Right ventricle myocardium (tissue), 1 donor: Measurements from ENCODE around the genes RNF167, CAMTA2 and USP6.

DNA sequence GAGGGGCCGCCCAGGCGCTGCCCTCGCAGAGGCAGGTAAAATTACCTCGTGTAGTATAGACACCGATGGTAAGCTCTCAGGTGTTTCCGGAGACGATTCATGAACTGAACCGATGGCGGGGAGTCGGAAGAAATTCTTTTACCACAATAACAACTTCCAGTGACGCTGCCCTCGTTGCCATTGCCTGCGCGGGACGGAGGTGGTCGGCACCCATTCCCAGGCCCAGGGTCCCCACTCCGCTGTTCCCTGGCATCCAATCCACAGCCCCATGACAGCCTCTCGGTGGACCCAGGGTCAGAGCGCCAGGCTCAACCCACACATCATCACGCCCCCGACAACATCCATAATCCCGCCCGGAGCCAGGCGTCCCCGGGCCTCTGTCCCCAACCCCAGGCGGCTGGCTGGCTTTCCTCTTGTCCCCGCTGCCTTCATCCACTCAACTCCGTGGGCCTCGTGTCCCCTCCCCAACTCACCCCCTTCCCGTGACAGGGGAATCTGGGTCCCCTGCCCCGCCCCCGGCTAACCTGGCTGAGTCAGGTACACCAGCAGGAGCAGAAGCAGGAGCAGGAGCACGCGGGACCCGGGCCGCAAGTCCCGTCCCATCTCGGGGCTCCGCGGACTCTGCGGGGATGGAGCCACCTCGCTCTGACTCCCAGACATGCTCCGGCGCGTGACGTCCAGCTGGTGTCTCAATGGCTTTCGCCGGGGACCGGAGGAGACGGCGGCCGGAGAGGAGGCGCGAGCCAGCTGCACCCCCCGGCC, 715 bp upstream of the ZMYND15 start:
- PRO-cap, 2 experiments, result no peak in any of the 2 experiments

DNA sequence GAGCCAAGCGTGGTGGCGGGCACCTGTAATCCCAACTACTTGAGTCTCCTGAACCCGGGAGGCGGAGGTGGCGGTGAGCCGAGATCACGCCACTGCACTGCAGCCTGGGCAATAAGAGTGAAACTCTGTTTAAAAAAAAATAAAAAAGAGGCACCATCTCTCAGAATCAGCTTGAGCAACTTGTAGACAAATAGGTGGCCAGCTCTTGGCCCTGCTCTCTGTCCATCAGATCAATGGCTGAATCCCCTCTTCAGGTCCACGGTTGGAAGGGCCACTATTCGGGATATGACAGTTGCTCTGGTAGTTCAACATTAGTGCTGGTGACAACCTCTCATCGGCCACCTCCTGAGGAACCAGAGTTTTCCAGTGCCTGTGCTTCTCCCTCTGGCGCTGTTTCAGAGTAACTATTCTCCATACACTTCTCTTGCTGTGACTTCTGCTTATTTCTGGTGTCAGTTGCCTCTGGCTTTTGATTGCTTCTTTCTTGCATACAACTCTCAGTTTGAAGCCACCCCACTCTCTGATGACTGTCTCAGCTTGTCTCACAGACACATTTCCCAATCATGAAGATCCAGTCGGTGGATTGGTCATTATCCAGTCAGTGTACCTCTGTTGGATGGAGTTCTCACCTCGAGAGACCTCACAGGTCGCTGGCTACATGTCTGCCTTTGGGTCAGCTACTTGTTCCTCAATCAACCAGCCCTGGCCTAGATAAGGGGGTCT, 3.5 kb upstream of the TM4SF5 start:
- PRO-cap, 2 experiments, result no peak in any of the 2 experiments

GRCh38 chr17:4796556-4796913, 571 bp downstream of the PSMB6 start:
- PRO-cap, 2 experiments, result no peak in any of the 2 experiments

- PRO-cap, 2 experiments, result peak in 2 of 2 experiments; most common plus-strand start chr17:4812893 (in 2); most common minus-strand start chr17:4812780 (in 1)
Measured at GRCh38 chr17:4812499-4813027, 5.6 kb downstream of the PLD2 start.

DNA sequence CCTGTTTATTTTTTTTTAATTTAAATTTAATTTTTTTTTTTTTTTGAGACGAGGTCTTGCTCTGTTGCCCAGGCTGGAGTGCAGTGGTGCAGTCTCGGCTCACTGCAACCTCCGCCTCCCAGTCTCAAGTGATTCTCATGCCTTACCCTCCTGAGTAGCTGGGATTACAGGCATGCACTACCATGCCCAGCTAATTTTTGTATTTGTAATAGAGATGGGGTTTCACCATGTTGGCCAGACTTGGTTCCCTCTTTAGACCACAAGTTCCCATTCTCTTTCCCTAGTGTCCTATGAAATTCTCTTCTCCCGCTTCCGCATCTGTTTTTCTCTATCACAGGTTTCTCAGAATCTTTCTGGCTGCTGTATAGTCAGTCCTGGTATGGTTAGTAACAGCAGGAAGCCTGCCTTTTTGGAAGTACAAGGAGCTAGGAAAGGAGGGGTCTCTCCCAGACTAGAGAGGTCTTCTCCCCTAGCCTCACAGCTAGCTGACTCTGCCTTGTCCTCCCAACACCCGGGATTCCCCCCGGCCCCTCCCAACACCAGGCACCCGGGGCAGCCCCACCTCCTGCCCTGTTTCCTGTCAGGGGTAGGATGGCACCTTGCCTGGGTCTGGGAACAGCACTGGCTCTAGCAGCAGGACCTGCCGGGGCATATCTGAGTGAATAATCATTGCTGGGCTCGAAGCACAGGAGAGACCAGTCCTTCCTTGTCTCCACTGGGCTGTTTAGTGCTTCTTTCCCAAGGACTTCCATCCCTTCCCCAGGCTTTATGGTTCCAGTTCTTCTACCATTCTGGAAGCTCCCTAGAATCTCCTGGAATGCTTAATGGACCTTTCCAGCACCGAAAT, 25.5 kb downstream of the MINK1 start:
- PRO-cap, 2 experiments, result no peak in any of the 2 experiments

DNA sequence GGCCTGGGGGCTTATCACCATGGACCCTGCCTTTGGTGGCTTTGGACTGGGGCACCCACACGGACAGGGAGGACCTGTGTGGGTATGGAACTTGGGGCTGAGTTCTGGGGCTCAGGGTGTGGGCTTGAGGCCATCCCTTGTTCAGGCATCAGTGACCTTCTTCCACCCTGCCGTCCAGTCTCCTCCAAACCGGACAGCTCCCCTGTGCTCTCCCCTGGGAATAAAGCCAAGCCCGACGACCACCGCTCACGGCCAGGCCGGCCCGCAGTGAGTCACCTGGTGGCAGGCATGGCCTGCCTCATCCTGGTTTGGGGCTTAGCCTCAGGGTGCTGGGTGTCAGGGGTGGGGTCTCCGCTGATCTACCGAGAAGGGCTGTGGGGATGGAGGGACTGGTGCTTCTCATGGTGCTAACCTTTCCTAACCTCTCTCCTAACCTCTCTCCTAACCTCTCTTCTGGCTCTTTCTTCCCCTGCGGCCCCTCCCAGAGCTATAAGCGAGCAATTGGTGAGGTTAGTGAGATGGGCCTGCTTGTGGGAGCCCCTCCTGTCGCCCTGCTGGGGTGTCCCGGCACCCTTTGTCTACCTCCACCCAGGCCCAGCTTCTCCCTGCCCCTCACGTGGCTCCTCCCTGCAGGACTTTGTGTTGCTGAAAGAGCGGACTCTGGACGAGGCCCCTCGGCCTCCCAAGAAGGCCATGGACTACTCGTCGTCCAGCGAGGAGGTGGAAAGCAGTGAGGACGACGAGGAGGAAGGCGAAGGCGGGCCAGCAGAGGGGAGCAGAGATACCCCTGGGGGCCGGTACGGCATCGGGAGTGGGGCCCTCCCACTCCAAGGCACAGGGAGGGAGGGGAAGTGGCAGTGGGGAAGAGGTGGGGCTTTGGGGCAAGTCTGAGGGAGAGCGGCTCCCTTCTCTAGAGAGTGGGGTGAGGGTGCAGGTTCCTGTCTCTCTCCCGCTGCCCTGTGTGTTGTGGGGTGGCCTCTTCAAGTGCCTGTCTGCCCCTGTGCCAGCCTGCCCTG, 6.2 kb upstream of the C17orf107 start:
- PRO-cap, 2 experiments, result no peak in any of the 2 experiments

- PRO-cap, 2 experiments, result no peak in any of the 2 experiments
Measured at GRCh38 chr17:4900558-4901431, 1.5 kb downstream of the C17orf107 start.

DNA sequence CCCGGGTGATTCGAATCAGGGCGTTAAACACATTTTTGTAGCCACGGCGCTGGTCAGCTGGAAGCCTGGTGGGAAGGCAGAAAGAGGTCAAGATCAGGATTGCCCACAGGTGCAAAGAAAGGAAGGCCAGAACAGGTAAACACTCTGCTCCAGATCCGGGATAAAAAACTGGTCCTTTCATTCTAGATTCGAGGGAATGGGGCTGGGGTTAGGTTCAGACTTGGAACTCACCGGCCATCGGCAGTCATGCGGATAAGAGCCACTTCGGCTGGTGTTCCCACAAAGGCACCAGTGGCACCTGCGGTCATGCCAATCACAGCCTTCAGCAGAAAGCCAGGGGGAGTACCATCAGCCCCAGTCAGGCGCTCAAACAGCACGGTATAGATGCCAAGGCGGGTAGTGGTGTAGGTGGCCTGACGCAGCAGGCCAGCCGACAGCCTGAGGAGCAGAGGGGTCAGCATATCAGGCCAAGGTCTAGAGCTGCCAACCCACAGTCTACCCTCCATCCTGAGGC, 1.3 kb downstream of the SLC25A11 start:
- PRO-cap, 2 experiments, result no peak in any of the 2 experiments

DNA sequence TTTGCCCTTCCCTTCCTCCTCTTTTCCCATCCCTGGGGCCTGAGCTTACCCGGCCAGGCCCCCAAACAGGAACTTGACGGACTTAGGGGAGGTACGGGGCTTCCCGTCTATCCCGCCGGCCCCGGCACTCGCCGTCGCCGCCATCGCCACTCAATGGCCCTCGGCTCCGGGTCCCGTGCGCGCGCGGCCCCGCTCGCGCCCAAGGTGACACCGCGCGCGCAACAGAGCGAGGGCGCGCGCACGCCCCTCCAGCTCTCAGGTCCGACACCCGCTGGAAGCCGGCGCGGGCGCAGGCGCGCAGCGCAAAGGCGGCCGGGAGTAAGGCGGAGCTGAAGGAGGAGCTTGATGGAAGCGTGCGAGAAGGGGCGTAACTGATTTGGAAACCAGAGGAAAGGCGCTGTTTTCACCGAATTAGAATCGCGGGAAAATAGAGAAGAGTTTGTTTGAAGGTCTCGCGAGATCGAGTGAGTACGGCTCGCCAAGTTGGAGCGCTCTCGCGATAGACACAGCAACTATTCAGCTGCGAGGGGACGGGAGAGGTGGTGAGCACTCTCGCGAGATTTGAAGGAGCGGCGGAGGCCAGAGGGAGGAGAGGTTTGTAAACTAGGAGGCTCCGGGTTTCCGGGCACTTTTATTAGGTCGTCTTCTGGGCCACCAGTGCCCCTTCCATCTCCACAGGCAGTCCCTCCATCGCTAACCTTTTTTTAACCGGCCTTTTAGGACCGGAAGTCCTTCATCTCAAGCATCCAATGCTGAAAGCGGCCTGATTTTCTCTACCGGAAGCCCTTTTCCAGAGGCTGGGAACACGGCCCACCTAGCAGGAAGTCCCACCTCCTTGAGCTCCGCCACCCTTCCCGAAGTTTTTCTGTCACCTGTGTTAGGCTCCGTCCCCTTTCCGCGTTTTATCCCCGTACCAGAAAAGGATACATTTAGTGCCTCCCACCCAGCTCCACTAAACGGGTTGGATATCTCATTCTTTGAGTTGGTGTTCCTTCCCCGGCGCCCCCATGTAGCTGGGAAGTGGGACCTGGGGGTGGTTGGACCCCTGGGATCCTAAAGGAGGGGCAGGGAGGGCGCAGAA, at the start of gene RNF167:
Gene RNF167 (plus strand): TSS at position 502 of the 1,081 bp plus-strand sequence.
- PRO-cap, 2 experiments, result peak in 2 of 2 experiments; most common plus-strand start position 823 of the sequence (in 2); most common minus-strand start position 177 of the sequence (in 2)

DNA sequence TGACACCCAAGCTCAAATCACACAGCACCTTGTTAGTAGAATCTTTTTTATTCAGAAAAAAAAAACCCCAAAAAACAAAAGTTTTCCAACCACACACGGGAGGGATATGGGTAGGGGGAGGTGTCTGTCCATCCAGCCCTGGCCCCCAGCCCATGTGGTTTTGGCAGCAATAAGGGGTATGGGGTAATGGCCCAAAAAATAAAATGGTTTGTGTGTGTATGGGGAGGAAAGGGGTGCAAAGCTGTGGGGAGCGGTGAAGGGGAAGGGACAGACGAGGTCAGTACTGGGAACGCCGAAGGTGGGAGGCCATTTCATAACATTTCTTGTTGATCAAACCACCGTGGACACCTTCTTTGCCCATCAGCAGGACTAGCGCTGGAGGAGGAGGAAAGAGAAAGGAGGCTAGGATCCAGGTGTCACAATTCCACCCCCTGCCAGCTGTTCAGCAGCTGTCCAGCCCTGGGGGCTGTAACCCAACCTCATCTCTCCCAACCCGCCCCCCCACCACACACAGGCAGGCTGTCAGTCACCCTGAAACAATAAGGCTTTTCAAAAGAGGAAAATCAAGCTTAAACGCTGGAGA, 2.6 kb downstream of the PFN1 start:
- PRO-cap, 2 experiments, result no peak in any of the 2 experiments

- PRO-cap, 2 experiments, result no peak in any of the 2 experiments
Measured at GRCh38 chr17:4946415-4947118, 1.8 kb downstream of the PFN1 start.

GRCh38 chr17:4958995-4959682, 8.2 kb downstream of the ENO3 start:
- PRO-cap, 2 experiments, result no peak in any of the 2 experiments

GRCh38 chr17:4986229-4986811, 1.2 kb downstream of the CAMTA2 start:
- PRO-cap, 2 experiments, result peak in 2 of 2 experiments; most common plus-strand start chr17:4986463 (in 2)

DNA sequence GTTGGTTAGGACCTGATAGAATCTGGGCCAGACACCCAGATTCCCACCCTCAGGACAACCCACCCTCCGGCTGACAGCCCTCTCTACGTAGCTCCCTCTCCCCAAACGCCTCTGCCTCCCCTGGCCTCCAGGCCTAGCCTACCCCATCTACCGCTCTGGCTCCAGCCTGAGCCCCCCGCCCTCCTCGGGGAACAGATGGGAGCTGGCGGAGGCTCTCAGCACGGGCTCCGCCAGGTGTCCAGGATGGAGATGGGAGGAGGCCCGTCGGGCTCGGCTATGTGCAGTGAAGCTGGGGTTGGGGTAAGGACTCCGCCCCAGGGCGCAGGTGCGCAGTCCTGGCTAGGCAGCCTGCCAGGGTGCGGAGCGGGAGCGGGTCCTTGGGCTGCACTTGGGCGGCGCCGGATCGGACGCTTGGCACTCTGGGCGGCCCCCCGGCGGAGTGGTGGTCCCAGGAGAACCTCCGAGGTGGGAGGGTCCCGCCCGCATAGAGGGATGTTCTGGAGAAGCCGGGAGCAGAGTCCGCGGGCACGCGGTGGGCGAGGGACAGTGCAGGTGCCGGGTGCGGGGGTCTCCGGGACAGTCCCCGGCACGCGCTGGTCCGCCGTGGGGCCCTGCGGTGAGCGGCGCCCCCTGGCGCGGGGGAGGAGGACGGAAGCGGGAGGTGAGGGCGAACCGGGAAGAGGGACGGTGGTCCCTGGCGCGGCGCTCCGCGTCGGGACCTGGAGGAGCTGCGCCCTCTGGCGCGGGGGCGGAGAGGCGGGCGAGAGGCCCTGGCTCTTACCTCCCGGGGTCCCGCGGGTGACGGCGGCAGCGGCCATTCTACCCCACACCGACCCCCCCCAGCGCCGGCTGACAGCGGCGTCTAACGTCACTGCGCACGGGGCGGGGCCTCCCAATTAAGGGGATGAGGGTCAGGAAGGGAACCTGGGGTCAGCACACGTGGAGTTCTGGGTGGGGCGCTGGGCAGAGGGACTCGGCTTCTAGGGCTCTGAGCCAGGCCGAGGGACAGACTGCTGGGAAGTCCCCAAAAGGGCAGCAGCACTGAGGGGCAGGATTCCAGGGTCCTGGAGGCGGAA, at the start of gene CAMTA2:
Gene CAMTA2 (minus strand): TSS at position 864 of the 1,076 bp plus-strand sequence.
- PRO-cap, 2 experiments, result peak in 2 of 2 experiments; most common plus-strand start position 895 of the sequence (in 2); most common minus-strand start position 841 of the sequence (in 2)

DNA sequence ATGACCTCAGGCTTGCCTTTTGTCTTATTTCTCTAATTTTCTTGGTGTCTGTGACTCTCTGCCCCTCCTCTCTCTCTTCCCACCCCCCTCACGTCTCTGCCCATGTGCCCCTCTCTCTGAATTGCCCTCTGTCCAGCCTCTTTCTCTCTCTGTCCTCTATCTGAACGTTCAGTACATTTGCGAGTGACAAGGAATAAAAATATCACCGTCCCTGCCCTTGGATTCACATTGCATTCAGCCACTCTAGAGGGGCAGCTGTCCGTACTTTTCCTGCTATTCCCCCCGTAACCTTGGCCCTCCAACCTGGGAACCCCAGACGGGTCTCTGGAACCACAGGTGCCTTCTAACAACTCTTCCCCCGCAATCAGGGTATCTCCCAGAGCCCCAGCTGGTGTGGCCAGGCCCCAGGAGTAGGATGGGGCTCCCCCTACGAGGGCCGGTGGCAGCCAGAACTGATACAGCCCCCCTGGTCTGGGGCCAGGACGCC, 1.8 kb downstream of the KIF1C start:
- PRO-cap, 2 experiments, result peak in 2 of 2 experiments; most common plus-strand start position 226 of the sequence (in 2); most common minus-strand start position 162 of the sequence (in 2)

DNA sequence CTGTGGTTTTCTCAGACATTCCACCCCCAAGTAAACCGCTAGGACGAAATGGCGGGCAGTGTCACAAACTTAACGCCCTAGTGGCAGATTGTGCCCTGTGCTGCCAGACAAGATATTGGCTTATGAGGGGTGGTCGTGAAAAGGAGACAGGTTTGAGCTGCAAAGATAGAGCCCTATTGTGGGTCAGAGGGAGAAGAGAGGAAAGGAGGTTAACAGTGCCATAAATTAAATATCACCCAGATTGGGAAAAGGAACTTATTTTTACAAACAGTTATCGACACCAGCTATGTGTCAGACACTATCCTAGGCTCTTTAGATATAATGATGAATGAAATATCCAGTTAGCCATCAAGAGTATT, 588 bp downstream of the ZFP3 start:
- PRO-cap, 2 experiments, result no peak in any of the 2 experiments

GRCh38 chr17:5115501-5116809, at the start of gene USP6:
TSS of gene USP6 (plus strand) at chr17:5116032.
- PRO-cap, 2 experiments, result peak in 1 of 2 experiments; most common plus-strand start chr17:5116484 (in 1); most common minus-strand start chr17:5116404 (in 1)

- PRO-cap, 2 experiments, result no peak in any of the 2 experiments
Measured at GRCh38 chr17:5183014-5183696, 8.5 kb downstream of the ZNF594 start.

- PRO-cap, 2 experiments, result no peak in any of the 2 experiments
Measured at GRCh38 chr17:5210763-5211462, 19.2 kb upstream of the ZNF594 start.

DNA sequence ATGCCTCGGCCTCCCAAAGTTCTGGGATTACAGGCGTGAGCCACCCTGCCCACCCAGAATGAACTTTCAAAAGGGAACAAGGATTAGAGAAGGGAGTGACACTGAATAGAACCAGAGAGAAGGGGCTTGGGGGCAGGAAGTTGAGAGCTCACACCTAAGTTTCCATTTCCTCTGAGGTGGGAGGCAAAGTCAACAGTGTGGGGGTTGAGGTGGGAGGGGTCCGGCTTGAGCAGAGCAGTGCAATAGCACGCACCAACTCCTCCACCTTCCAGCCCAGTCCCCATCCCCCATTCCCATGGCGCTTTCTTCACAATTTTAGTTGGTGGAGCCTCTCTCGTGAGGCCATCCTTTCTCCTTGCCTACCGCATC, 7.2 kb downstream of the SCIMP start:
- PRO-cap, 2 experiments, result no peak in any of the 2 experiments